Monocyte (primary cell): ENCODE measurements around a stretch of chr6.

DNA sequence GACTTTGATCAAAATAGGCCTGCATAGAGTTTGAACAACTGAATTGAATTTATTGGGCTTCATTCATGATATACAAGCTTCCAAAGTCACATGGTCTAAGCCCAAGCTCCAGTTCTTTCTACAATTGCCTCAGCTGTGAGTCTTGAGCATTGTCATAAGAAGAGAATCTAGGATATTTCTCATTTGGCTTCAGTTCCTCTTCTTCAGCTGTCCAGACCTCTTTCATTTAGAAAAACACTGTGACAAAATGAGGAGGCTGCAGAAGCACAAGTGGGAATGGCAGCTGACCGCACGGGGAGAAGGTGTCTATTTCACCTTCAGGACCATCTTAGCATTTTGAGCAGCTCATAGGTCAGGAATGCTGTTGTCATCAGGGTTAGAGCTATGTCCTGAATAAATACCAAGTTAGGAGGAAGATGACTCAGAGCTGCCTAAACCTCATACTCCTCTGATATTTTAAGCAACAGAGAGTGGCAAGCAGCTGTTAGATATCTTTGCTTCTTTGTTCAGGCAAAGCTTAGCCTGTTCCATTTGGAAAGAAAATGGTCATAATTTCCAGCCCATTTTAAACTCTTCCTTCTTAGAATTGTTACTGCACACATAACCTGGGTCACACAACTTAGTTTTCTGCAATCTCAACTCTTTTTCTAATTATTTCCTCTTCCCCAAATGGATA lies 390.1 kb upstream of the CITED2 start:
- PRO-cap, 2 experiments, result no peak in any of the 2 experiments

DNA sequence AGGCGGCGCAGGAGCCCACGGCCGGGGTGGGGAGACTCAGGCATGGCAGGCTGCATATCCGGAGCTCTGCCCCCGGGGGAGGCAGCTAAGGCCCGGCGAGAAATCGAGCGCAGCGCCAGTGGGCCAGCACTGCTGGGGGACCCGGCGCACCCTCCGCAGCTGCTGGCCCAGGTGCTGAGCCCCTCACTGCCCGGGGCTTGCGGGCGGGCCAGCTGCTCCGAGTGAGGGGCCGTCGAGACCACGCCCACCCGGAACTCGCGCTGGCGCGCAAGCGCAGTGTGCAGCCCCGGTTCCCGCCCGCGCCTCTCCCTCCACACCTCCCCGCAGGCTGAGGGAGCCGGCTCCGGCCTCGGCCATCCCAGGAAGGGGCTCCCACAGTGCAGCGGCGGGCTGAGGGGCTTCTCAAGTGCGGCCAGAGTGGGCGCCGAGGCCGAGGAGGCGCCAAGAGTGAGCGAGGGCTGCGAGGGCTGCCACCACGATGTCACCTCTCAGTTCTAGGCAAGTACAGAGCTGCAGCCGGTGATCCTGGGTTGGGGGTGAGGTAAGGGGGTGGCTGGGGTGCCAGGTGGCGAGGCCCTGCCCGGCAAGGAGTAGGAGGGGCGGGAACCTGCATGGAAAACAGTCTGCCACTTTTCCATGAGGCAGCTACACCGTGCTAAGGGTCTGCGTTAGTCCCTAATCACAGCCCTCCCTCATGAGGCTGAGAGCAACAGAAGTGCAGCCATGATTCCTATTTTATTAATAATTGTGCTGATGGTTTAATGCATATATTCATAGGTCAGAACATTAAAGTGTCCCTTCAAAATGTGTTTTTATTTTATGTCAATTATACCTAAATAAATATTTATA lies 774.0 kb upstream of the CITED2 start:
- PRO-cap, 2 experiments, result no peak in any of the 2 experiments

DNA sequence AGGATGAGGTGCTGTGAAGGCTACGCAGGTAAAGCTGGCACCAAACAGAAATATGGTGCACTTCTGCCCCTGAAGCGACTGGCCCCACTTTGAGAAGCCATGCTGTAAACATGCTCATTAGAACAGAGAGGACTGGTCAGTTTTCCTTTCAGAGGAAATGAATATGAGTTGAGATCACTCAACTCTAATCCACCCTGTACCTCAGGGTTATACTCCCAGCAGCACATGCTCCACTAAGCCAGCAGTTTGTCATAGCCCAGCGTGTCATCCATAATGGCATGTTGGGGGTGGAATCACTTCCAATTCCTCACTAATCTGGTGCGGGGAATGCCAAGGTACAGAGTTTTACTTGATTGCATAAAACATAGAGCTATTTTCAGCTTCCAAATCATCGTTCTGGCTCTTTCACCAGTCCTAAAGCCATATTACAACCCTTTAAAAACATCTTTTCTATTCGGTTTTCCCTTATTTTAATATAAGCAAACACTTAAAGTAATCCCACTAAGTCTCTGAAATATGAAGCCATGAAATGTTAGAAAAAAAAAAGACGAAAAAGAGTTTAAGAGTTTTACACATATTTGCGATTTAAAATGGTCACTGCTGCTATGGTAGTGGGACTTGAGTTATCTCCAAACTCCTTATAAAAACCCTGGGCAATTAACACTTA lies 98.0 kb downstream of the HIVEP2 start:
- PRO-cap, 2 experiments, result no peak in any of the 2 experiments

DNA sequence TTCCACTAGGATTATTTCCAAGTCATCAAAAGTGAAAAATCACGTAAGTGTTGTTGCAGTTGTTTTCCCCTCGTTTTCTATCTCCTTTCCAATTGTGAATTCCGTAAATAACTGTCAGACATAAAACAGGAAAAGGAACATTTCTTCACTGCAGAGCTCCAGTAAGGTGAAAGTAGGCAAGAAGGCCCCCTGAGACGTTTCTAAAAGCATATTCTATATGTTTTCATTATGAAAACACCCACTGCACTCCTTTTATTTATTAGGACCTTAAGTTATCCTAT lies 17.7 kb downstream of the HIVEP2 start:
- PRO-cap, 2 experiments, result no peak in any of the 2 experiments

DNA sequence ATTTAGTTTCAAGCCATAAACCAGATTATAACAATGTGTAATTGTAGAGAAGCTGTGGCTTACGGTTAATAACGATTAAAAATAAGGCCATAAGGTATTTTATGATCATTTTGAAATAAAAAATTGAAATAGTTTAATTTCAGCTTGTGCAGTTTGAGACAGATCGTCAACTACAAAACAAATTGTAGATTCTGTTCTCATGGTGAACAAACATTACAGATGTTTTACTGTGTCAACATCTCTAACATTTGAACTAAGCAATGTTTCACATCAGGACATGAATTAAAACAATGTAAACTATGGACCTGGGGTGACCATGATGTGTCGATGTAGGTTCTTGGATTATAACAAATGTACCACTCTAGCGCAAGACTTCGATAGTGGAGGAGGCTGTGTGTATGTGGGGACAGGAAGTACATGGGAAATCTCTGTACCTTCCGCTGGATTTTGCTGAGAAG lies 17.2 kb downstream of the HIVEP2 start:
- PRO-cap, 2 experiments, result no peak in any of the 2 experiments

GRCh38 chr6:143054040-143054549 lies 6.6 kb upstream of the AIG1 start:
- PRO-cap, 2 experiments, result no peak in any of the 2 experiments

DNA sequence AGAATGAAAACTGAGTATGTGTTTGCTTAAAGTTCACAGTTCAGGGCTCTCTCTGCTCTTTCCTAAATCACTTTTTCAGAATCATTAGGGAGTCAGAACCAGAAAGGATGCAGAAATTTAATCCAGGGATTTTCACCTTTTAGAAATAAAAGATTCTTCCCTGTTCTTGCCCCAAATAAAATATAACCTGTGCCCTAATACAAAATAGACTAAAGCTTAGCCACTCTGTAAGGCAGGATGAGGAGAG lies 17.7 kb downstream of the ADAT2 start:
- PRO-cap, 2 experiments, result no peak in any of the 2 experiments

- PRO-cap, 2 experiments, result no peak in any of the 2 experiments
These were observed 933 bp downstream of the ADAT2 start for GRCh38 chr6:143449521-143450003.

DNA sequence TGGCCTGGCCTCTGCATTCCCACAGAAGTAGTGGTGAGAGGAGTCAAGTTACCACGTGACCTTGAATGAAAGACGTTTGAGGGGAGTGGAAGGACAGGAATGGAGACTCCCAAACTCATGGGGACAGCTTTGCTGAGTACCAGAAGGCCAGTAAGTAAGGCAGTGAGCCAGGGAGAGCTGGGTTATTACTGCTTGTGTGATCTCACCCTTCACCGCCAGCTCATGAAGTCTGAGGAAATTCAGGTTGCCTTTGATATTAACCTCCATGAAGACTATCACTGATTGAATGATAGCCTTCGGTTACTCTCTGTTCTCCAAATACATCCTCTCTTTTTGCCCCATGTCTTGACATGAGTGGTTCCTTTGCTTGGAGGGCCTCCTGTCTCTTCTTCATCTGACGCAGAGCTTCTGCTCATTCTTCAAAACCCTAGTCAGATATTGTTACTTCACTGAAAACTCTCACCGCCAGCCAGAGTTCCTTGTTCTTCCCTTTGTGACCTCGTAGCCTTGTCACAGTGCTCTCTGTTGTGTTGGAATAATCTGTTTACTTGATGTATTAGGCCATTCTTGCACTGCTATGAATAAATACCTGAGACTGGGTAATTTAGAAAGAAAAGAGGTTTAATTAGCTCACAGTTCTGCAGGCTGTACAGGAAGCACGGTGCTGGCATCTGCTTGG lies 50.2 kb upstream of the FUCA2 start:
- PRO-cap, 2 experiments, result no peak in any of the 2 experiments

GRCh38 chr6:143568896-143569585 lies 57.5 kb upstream of the FUCA2 start:
- PRO-cap, 2 experiments, result no peak in any of the 2 experiments

DNA sequence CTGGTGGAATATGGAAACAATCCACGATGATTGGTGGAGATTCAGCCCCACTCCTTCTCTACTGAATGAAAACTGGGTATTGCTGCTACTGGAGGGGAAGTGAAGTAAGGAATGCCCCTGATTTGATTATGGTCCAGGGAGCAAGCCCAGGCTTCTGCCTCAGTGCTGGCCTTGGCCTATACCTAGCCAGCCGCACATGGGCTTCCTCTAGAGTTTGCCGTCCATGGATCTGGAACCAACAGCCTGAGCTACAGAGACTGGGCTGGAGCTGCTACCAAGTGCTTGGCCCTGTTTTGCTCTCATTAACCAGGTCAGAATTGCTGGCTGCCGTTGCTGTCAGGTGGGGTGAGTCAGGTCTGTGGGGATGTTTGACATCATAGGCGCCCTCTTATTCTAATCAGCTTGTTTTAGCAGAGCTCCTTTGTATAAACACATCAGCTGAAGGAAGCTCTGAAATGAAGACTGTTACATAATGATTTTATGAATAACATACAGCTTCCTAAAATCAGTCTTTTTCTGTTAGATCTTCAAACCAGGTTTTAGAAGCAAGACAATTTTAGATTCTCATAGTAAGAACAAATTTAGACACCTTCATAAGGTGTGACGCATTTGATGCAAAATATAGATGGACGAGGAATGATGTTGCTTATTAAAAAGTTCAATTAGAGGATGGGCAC lies 83.1 kb upstream of the PHACTR2 start:
- PRO-cap, 2 experiments, result no peak in any of the 2 experiments

DNA sequence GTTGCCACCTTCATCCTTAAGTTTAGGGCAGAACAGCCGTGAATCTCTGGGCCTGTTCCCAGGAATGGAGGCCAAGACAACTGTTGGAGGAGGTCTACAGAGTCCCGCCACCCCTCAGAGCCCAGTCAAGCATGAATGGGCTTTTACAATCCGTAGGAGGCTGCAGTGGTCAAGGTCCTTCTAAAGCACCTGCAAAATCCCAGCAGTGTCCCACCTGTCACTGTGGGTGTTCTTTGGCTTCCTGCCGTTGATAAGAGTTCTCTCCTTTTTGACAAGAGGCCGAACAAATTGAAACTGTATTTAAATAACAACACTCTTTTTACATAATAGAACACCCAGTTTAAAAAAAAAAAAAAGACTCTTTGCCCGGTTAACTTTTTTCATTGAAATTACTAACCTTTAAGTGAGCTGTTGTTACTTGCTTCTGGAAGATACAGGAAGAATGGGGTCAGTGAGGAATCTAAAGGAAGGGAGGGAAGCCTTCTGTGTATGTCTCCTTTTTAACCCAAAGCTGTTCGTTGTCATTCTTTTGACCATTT lies 68.8 kb downstream of the PHACTR2 start:
- PRO-cap, 2 experiments, result no peak in any of the 2 experiments

GRCh38 chr6:143772053-143772626 lies 71.0 kb upstream of the LTV1 start:
- PRO-cap, 2 experiments, result no peak in any of the 2 experiments

DNA sequence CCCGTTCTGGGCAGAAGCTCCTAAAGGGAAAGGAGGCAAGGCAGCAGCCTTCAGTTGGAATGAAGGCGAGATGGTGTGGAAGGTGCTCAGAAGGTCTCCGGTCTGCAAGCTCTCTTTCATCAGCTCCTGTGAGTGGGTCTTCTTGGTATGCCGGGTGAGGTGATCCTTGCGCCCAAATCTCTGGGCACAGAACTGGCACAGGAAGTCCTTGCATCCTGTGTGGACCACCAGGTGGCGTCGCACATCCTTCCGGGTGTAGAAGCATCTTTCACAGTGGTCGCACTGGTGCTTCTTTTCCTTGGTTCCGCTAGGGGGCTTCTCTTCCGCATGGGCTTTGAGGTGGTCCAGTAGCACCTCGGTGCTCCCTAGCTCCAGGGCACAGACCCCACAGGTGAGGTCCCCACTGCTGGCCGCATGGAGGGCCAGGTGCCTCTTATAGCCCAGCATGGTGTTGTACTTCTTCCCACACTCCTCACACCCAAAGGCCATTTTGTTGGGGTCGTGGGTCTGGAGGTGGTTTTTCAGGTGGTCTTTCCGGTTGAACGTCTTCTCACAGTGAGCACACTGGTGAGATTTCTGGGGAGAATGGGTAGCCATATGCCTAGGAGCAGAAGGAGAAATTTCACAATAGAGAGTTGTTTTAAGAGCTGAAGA lies 65.9 kb downstream of the PLAGL1 start:
- PRO-cap, 2 experiments, result no peak in any of the 2 experiments

DNA sequence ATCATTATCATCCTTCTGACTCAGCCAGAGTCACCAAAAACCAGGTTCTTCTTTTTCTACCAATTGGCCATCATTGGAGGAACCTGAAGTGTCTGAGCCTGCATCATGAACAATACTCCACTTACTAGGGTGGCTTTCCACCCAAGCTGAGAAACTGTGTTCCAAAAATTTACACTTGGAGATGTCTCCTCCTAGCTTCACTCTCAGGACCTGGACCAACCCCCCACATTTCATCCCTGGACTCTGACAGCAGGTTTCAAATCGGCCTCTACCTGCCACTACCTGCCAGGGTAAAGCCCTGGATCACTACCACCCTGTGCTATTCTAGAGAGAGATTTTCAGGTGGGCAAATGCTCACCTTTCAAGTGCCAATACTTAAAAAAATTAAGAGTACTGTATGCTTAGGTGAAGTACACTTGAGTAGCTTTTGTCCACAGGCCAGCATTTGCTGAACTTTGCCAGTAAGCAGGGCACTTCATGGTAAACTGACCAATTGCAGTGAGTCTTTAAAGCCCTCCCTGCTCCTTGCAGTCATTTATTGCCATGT lies 58.7 kb downstream of the PLAGL1 start:
- PRO-cap, 2 experiments, result no peak in any of the 2 experiments

DNA sequence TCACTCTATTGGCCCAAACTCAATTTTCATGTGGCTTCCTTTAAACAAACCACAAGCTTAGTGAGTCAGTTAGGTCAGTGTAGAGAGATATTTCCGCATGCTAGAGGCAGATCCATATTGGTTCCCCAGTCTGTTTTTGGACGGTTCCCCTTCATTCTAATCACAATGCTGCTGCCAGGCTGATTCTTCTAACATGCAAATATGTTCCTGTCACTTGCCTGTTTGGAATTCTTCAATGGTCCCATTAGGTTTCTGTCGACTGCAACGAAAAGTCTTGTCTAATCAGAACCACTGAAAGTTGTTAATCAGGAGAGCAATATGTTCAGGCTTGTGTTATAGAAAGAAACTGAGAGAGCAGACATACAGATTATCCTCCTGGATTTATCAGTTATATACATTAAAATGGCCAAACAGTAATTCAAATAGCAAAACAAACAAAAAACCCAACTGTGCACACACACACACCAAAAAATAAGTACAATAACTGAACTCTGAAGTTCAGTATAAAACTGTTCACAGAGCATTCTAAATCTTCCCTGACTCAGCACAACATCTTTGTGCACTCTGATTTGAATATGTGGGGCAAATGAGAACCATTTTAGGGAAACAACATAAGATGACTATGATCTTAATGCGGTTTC lies 42.0 kb downstream of the PLAGL1 start:
- PRO-cap, 2 experiments, result no peak in any of the 2 experiments

- PRO-cap, 2 experiments, result peak in 2 of 2 experiments; most common plus-strand start chr6:144171202 (in 2)
These were observed 20.7 kb downstream of the STX11 start for GRCh38 chr6:144171099-144171382.

DNA sequence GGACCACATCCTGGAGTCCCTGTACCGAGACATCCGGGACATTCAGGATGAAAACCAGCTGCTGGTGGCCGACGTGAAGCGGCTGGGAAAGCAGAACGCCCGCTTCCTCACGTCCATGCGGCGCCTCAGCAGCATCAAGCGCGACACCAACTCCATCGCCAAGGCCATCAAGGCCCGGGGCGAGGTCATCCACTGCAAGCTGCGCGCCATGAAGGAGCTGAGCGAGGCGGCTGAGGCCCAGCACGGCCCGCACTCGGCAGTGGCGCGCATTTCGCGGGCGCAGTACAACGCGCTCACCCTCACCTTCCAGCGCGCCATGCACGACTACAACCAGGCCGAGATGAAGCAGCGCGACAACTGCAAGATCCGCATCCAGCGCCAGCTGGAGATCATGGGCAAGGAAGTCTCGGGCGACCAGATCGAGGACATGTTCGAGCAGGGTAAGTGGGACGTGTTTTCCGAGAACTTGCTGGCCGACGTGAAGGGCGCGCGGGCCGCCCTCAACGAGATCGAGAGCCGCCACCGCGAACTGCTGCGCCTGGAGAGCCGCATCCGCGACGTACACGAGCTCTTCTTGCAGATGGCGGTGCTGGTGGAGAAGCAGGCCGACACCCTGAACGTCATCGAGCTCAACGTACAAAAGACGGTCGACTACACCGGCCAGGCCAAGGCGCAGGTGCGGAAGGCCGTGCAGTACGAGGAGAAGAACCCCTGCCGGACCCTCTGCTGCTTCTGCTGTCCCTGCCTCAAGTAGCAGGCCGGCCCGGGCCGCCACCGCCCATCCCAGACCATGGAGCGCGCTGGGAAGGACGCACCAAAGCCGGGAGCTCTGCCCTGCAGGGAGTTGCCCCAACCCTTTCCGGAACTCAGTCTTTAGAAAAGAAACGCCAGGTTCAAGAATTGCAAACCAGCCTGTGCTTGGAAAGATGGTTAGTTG lies 36.7 kb downstream of the STX11 start:
- PRO-cap, 2 experiments, result peak in 1 of 2 experiments; most common plus-strand start position 506 of the sequence (in 1)

- PRO-cap, 2 experiments, result no peak in any of the 2 experiments
These were observed 19.2 kb upstream of the UTRN start for GRCh38 chr6:144265929-144266437.

- PRO-cap, 2 experiments, result no peak in any of the 2 experiments
These were observed 64.4 kb downstream of the UTRN start for GRCh38 chr6:144349551-144349907.